Left common carotid artery plus branches (tissue), 1 donor: ENCODE results near the genes IDH1 and PIKFYVE.

DNA sequence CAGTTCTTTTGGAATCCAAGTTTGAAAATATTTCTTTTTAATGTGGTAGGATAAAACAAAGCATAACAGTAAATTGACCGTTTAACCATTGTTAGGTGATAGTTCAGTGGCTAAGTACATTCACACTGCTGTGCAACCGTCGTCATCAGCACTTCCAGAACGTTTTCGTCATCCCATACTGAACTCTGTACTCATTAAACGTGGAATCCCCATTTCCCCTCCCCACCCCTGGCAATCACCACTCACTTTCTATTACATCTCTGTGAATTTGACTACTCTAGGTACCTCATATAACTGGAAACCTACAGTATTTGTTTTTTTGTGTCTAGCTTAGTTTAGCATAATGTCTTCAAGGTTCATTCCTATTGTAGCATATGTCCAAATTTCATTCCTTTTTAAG, 33.0 kb upstream of the FZD5 start:
- PRO-cap: no peak

GRCh38 chr2:207819152-207819820, 49.6 kb upstream of the FZD5 start:
- PRO-cap: no peak

DNA sequence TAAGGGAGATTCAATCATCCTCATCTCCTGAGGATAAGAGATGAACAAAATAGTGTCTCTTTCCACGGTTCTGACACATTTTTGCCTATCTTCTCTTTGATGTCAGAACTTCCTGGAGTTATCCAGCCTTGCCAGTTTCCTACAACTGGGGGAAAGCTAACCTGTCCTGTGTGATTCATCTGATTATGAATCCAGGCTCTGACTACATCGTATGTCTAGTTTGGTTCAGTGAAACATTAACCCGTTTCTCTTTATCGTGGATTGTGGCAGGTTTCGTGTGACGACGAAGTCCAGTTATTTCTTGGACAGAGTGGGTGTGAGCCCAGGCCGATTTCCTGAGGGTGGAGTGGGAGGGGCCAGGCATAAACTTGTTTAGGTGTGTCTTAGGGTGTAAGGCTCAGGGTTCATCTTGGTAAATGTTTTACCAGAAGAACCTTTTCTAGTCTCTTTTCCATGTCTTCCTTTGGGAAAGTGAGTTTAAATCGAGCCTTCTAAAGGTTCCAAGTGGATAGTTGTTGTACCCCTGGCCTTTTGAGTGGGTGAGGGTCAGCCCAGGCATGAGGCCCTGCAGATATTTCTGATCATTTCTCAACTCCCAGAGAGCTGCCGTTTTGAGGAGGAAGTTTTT, 50.3 kb upstream of the FZD5 start:
- PRO-cap: no peak

- PRO-cap: no peak
Observed at GRCh38 chr2:207820505-207820853, 50.8 kb upstream of the FZD5 start.

GRCh38 chr2:207827970-207829038, 58.6 kb upstream of the FZD5 start:
- PRO-cap: no peak

DNA sequence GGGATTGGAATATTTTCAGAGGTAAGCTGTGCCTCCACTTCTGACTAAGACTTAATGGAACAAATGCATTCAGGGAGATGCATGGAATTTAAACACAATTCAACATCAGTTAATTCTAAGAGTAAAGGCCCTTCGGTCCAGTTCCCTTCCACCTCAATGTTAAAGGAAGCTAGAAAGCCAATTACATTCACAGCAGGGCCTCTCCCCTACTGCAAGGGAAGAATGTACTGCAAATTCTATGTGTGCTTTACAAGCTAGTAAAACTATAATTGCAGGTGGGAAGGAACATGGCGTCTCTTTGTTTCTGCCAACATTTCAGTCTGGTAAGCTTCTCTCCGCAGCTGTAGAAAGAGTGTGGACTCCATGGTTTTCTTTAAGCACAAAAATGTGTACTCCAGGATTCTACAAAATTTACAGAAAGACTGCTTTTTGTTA, 126.8 kb upstream of the FZD5 start:
- PRO-cap: no peak

- PRO-cap: no peak
Observed at GRCh38 chr2:207930366-207931320, 94.7 kb downstream of the PLEKHM3 start.

GRCh38 chr2:208186964-208187163, 3.0 kb downstream of the C2orf80 start:
- PRO-cap: no peak

- PRO-cap: bidirectional peak, plus-strand start at chr2:208255275, minus-strand start at chr2:208255071
Observed at GRCh38 chr2:208254739-208255859, at the start of gene IDH1. TSS of gene IDH1 (minus strand) at chr2:208255071.

DNA sequence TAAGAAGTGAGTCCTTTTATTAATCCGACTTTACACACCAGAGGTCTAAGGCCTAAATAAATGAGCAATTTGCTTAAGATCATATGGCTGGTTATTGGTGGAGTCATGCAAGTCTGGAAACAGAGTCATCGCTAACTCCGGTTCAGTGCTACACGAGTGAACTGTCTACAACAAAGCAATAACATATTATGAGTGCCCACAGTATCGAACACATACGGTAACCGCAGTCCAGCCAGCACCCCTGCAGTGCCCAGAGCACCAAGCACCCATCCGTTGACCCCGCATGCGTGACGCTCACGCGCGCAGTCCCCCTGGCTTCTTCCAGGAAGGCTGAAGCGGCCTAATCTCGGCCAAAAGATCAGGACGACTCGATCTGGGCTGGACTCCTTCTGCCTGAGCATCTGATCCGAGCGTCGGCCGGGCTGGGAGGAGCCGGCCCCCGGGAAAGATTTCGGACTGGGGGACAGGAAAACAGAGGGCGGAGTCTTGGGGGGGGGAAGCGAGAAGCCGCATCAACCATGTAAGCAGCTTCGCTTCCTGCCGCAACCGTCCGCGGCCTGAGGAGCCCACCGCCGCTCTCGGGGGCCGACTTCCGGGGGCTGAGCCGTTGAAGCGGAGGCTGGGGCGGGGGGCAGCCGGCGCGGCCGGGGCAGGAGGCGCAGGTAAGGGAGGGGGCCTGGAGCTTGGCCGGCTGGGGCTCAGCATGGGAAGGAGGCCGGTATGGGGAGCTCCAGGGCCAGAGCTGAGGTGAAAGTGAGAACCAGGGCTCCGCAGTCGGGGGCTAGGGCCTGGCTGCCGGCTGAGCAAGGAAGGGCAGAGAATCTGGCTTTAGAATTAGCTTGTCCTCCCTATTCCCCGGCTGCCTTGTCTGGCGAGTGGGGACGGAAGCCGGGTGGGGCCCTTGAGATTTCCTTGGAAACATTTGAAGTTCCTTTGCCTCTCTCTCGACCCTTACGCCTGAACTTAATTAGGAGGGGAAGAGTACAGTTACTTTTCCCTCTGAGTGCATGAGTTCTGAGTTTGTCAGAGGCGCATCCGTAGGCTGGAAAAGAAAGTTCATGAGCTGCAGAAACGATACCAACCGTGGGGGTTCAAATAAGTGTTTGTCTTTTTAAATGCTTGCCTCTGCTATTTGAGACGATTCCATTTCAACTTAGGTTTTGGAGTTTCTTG, at the start of gene PIKFYVE:
Gene PIKFYVE (plus strand): TSS at position 502 of the 1,173 bp plus-strand sequence.
- PRO-cap: bidirectional peak, plus-strand start at position 481 of the sequence, minus-strand start at position 322 of the sequence

DNA sequence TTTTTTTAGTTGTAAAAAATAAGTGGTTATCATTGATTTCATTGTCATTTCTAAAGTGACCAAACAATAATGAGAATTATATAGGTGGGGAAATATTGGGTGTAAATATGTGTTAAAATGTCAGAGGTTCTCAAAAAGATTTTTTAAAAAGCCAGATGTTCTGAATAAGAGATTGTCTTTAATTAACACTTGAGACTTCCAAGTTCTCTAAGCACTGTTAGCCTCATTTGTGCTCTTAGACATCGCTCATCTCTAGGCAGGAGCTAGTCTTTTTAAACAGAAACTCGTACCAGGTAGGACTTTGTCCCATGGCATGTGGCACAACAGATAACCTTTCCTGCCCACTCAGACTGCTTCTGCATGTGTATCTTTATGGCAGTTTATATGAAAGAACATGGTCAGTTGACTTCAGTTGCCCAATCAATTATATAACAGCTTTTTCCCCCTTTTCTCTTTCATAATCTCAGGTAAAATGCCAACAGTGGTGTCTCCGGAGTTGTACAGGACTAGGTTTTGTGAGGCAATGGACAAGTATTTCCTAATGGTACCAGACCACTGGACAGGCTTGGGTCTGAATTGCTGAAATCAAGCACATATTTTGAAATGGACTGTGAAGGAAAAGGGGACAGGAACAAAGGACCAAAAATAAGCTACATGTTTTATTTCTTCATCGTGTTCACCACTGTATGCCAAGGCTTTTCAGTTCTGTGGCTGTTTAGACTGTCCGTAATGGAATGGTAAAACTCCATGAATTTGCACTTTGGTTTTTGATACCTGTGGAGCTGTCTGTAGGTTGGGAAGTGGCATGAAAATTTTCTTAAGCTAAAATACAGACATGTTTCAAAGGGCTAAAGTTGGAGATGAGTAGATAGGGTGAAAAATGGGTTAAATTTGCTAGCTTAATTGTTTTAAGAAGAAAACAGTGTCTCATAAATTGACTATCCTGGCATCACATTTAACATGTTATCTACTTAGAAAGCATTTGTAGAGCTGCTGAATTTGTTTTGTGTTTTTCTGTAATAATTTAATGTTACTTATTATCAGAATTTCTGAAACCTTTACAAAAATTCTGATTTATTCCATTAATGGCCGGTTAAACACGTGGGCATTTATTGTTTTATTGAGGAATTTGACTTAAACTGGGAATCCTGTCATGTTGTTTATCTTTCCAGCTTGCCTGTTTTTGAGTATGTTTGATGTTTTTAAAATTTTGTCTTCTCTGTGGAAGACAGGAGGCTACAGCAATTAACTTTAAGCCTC, 51.4 kb upstream of the PTH2R start:
- PRO-cap: no peak

DNA sequence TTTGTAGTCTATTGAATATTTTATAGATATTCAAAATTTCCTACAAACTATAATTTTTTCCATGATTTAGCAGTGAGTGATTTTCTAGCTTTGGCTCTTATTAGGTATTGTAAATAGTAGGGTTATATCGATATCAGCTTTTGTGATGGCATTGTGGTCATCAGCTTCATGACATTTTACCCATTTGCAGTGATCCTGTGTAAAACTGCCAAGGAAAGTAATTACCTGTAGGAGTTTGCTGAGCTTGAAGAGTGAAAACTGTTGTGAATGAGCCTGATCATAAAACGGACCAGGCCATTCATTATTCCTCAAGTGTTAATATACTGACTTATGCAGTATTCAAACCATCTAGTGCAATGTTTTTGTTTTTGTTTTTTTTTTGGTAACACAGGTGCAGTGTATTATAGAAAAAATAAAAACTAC, 48.6 kb upstream of the PTH2R start:
- PRO-cap: no peak

- PRO-cap: no peak
Observed at GRCh38 chr2:208542273-208543154, 135.9 kb downstream of the PTH2R start.

GRCh38 chr2:209896213-209896445, 106.3 kb upstream of the RPE start:
- PRO-cap: no peak

- PRO-cap: no peak
Observed at GRCh38 chr2:209985846-209986266, 16.6 kb upstream of the RPE start.

DNA sequence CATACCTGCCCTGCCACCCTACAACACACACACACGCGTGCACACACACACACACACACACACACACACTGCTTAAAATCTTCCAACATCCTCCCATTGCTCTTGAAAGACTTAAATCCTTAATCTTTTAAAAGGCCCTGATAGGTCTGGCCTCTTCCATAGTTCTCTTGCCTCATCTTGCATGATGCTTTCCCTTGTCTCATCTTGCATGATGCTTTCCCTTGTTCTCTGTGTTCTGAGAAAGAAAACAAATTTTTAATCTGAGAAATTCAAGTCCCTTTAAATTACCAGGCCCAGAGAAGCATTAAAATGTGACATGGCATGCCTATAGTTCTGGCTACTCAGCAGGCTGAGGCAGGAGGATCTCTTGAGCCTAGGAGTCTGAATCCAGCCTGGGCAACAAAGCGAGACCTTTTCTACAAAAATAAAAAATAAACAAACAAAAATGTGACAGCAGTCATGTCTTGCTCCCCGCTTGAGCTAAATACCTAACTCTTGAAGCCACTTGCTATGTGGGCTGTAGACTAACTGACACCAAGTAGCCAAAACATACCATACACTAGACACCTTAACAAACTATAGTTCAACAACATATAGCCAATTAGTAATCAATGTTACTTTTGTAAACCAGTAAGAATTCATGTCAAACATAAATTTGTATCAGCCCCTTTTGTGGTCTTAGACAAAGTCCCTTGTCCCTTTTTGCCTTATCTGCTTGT, 77.8 kb downstream of the RPE start:
- PRO-cap: no peak

GRCh38 chr2:210141081-210141539, 30.1 kb downstream of the KANSL1L start:
- PRO-cap: no peak

GRCh38 chr2:210582128-210582434, 25.7 kb downstream of the CPS1 start:
- PRO-cap: no peak

DNA sequence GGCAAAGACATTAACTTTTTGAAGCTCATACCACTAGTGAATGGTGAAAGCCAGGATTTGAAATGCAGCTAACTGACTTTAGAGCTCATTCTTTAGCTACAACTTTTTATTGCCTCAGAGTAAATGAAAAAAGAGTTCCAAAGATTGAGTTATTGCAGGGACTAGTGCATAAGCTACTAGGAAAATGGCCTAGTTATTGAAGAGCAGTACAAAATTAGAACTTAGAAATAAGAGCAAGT, 117.5 kb downstream of the CPS1 start:
- PRO-cap: no peak

DNA sequence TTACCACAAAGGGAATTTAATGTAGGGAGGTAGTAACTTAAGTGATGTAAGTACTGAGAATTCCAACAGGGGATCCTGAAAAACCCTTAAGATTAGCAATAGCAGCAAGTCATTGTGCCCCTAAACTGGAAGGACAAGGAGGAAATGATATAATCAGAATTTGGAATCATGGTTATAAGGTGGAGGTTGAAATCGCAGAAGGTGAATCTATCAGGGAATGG, 529.9 kb downstream of the CPS1 start:
- PRO-cap: no peak